Measurements from ENCODE around the genes RALBP1 and NAPG.

- PRO-cap: no peak
- RAMPAGE, long total RNA: no peak
Measured at GRCh38 chr18:7976302-7976800, 409.2 kb downstream of the PTPRM start.

DNA sequence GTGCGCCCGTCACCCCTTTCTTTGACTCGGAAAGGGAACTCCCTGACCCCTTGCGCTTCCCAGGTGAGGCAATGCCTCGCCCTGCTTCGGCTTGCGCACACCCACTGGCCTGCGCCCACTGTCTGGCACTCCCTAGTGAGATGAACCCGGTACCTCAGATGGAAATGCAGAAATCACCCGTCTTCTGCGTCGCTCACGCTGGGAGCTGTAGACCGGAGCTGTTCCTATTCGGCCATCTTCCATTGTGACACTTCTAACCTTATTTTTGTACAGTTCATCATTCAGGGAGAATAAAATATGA is 496.1 kb downstream of the PTPRM start:
- PRO-cap: unidirectional peak, minus-strand start at position 249 of the sequence
- RAMPAGE, long total RNA: no peak

DNA sequence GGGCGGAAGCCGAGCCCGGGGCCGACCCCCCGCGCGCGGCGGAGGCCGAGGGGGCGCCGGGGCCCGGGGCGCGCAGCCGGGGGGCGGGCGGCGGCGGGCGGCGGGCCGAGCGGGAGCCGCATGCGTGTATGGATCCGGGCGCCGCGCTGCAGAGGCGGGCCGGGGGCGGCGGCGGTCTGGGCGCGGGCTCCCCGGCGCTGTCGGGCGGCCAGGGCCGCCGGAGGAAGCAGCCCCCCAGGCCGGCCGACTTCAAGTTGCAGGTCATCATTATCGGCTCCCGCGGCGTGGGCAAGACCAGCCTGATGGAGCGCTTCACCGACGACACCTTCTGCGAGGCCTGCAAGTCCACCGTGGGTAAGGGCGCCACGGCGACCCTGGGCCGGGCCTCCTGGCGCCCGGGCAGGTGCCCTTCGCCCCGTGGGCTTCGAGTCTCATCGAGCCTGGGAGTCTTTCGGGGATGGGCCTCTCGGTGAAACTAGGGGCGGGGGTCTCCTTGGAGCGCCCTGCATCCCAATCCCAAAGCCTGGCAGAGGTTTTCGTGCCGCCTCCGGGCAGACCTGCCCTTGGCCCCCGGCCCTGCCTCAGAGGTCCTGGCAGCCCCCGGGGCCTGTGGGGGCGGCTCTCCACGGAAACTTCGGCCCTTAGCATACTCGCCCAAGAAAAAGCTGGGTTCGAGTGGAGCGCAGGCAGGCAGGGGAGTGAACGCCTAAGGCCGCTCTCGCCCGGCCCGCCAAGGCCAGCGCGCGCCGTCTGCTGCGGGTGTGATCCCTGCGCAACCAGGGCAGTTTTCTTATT is 560 bp downstream of the RAB12 start:
- PRO-cap: no peak
- RAMPAGE, long total RNA: no peak

- PRO-cap: bidirectional peak, plus-strand start at chr18:8622711, minus-strand start at chr18:8622548
- RAMPAGE, long total RNA: no peak
Measured at GRCh38 chr18:8622101-8622911, 13.1 kb downstream of the RAB12 start.

- PRO-cap: no peak
- RAMPAGE, long total RNA: no peak
Measured at GRCh38 chr18:8798607-8799329, 93.4 kb downstream of the MTCL1 start.

DNA sequence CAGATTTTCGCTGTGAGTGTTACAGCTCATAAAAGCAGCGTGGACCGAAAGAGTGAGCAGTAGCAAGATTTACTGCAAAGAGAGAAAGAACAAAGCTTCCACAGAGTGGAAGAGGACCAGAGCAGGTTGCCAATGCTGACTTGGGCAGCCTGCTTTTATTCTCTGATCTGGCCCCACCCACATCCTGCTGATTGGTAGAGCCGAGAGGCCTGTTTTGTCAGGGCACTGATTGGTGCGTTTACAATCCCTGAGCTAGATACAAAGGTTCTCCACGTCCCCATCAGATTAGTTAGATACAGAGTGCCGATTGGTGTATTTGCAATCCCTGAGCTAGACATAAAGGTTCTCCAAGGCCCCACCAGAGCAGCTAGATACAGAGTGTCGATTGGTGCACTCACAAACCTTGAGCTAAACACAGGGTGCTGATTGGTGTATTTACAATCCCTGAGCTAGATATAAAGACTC is 167.6 kb upstream of the NDUFV2 start:
- PRO-cap: no peak
- RAMPAGE, long total RNA: no peak

- PRO-cap: bidirectional peak, plus-strand start at chr18:9137795, minus-strand start at chr18:9137816
- RAMPAGE, long total RNA: no peak
Measured at GRCh38 chr18:9137736-9138010, 1.1 kb downstream of the ANKRD12 start.

GRCh38 chr18:9404374-9405689 is 70.3 kb downstream of the TWSG1 start:
- PRO-cap: no peak
- RAMPAGE, long total RNA: no peak

- PRO-cap: bidirectional peak, plus-strand start at chr18:9475695, minus-strand start at chr18:9475237
- RAMPAGE, long total RNA: no peak
Measured at GRCh38 chr18:9475330-9476068, at the start of gene RALBP1. Gene RALBP1, plus strand, starts transcription at chr18:9475513.

DNA sequence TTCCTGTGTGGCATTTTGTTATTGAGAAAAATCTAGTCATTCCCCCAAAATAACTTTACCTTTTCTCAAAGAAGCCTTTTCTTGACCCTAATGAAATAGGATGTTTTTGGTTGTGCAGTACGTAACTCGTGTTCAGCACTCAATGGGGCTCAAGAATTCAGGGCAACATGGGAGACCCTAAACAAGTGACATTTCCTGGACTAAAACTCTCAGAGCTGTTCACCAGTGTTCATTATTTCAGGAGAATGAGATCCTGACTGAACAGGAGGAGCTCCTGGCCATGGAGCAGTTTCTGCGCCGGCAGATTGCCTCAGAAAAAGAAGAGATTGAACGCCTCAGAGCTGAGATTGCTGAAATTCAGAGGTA is 57.8 kb downstream of the RALBP1 start:
- PRO-cap: no peak
- RAMPAGE, long total RNA: no peak

DNA sequence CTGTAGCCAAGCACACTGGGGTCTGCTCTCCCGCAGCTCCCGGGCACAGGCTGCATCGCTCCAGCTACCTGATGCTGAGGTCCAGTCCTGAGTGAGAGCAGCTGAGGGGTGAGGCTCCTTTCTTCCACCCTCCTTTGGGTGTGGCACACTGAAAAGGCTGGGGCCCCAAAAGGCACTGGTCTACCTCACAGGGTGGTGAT is 33.8 kb downstream of the PPP4R1 start:
- PRO-cap: no peak
- RAMPAGE, long total RNA: no peak

GRCh38 chr18:9708544-9709441 is 692 bp downstream of the RAB31 start:
- PRO-cap: bidirectional peak, plus-strand start at chr18:9708880, minus-strand start at chr18:9708879; bidirectional peak, plus-strand start at chr18:9709187, minus-strand start at chr18:9709140
- RAMPAGE, long total RNA: no peak

DNA sequence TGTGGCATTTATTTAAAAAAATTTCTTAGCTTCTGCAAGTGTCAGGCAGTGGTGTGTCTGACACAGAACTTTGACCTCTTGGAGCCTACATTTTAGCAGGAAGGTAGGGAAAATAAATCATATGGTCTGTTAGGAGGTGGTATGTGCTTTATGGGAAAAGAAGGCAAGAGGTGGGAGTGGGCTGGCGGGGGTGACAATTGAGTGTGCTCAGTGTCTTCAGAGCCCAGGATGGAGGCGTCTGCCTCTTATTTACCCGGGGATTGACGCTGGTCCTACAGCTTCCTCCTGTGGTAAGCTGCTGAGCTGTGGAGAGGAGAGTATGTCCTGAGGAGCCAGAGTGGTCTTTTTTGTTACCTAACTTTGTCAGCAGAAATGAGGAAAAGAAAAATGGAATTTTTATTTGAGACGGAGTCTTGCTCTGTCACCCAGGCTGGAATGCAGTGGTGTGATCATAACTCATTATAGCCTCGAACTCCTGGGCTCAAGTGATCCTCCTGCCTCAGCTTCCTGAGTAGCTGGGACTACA is 8.3 kb downstream of the RAB31 start:
- PRO-cap: no peak
- RAMPAGE, long total RNA: no peak

DNA sequence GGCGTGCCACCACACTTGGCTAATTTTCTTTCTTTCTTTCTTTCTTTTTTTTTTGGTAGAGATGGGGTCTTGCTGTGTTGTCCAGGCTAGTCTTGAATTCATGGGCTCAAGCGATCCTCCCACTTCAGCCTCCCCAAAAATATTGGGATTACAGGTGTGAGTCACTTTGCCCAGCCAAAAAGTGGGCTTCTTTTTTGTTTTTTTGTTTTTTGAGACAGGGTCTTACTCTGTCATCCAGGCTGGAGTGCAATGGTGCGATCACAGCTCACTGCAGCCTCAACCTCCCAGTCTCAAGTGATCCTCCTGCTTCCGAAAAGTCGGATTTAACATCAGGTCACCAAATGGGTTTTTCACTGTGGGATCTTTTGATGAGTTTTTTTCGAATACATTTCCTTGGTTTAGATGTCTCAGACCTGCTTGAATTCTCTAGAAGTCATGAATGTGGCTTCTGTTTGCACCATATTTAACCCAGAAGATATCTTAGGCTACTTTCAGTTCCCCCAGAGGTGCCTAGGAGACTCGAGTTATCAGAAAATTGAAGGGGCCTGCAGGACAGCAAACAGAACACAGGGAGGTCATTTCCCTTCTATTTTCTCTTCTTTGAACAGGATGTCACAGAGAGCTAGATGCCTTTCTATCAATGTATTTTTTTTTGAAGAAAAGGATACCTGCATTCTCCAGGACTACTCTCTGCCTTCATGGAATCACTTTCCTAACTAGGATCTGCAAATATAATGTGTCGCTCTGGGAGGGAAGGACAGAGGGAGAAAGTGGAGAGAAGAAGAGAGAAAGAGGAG is 9.0 kb downstream of the RAB31 start:
- PRO-cap: no peak
- RAMPAGE, long total RNA: no peak

- PRO-cap: no peak
- RAMPAGE, long total RNA: no peak
Measured at GRCh38 chr18:9845492-9845907, 40.3 kb upstream of the TXNDC2 start.

GRCh38 chr18:10062610-10063043 is 148.8 kb downstream of the VAPA start:
- PRO-cap: no peak
- RAMPAGE, long total RNA: no peak

GRCh38 chr18:10374426-10375058 is 79.9 kb upstream of the APCDD1 start:
- PRO-cap: no peak
- RAMPAGE, long total RNA: no peak

GRCh38 chr18:10514067-10514633 is 11.7 kb upstream of the NAPG start:
- PRO-cap: no peak
- RAMPAGE, long total RNA: no peak

- PRO-cap: no peak
- RAMPAGE, long total RNA: no peak
Measured at GRCh38 chr18:10518371-10519230, 7.2 kb upstream of the NAPG start.

DNA sequence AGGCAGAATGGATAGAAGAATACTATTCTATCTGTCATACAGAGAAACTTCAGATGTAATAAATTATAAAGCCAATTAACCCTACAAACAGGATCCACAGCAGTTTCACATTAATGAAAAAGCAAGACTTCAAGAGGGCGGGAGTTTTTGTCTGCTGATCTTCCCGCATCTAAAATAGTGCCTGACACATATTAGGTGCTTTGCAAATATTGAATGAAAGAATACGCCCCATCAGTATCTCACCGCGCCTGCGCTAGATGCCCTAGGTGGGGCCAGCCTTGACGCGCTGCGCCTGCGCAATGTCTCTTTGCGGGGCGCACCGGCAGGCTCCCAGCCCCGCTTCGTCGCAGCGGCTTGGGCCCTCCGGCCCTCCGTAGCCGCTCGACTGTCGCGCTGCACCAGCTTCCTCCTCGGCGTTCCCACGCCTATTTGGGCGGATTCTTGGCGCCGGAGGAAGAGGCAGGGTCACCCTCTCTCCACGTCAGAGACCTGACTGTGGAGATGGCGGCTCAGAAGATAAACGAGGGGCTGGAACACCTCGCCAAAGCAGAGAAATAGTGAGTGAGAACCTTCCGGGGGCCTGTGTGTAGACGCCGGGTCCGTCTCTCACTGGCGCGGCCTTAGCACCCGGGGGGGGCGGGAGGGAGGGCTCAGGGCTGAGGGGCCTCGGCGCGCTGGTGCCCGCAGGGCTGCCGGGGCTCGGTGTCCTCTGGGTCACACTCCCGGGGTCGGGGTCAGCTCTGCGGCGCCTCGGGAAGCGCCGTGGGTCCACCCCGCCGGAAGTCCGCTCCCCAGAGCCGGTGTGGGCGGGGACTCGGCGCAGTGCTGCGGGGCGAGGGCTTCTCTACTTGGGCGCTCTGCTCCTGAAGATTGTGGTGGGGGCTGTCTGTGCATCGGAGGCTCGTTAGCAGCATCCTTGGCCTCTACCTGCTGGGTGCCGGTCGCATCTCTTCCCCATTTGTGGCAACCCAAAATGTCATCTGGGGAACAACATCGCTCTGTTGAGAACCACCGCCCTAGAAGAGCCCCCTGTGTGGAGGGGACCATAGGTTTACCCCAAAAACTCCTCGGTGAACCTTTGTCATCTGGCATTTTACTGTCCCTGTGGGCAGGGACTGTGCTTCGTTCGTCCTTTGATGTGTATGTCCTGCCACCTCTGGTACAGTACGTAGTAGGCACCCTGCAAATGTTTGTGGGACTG is at the start of gene NAPG:
NAPG (plus strand) TSS at position 426 of the 1,201 bp plus-strand sequence.
- PRO-cap: bidirectional peak, plus-strand start at position 429 of the sequence, minus-strand start at position 427 of the sequence; bidirectional peak, plus-strand start at position 913 of the sequence, minus-strand start at position 742 of the sequence
- RAMPAGE, long total RNA: no peak